Cardiac ventricle fibroblast (primary cell): ENCODE measurements around a stretch of chr12.

- RAMPAGE, long total RNA = no peak
Observed at GRCh38 chr12:116427131-116427778, 131.9 kb upstream of the MAP1LC3B2 start.

- RAMPAGE, long total RNA = no peak
Observed at GRCh38 chr12:116441086-116441662, 118.0 kb upstream of the MAP1LC3B2 start.

- RAMPAGE, long total RNA = no peak
Observed at GRCh38 chr12:116528932-116529504, 30.2 kb upstream of the MAP1LC3B2 start.

DNA sequence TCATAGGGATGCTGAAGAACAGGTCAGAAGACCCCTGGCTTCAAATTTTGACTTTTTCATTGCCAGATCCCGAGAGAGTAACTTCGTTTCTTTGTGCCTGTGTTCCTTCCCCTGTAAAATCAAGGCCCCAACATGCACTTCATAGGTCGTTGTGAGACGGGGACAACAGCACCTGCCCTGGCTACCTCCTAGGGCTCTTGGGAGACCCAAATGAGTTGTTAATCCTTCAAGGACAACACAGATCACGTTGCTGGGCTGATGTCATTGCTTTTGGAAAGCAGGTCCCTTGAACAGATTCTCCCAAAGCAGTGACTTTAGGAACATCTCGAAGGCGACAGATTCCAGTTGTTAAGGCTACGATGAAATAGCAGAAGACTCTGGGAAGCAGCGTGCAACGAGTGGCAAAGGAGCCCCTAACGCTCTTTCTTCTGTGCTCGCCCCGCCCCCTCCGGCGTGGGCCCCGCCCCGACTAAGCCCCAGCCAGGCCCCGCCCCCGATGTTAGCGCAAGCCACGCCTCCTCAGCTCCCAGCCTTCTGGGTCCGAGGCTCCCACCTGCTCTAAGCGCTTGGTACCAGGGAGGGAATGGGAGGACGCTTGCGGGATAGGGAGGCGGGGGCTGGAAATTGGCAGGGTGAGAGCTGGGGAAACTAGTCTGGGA lies 26.2 kb upstream of the MAP1LC3B2 start:
- RAMPAGE, long total RNA = no peak

- RAMPAGE, long total RNA = no peak
Observed at GRCh38 chr12:116533553-116534358, 25.4 kb upstream of the MAP1LC3B2 start.

- RAMPAGE, long total RNA = no peak
Observed at GRCh38 chr12:116558810-116559312, 320 bp upstream of the MAP1LC3B2 start.

- RAMPAGE, long total RNA = no peak
Observed at GRCh38 chr12:116591911-116593176, 33.2 kb downstream of the MAP1LC3B2 start.

DNA sequence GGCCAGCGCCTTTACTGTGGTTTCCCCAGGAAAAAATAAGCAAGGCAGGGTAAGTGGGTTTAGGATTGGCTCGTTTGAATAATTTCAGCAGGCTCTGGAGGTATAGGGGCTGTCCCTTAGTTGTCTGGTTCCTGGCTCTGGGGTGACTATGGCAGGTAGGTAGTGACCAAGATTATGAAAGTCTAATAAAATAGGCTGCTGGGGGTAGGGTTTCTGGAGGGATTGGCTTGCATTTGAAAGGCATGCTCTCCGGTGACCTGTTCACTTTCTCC lies 35.3 kb downstream of the MAP1LC3B2 start:
- RAMPAGE, long total RNA = no peak

- RAMPAGE, long total RNA = no peak
Observed at GRCh38 chr12:116687770-116688325, 50.0 kb downstream of the SPRING1 start.

DNA sequence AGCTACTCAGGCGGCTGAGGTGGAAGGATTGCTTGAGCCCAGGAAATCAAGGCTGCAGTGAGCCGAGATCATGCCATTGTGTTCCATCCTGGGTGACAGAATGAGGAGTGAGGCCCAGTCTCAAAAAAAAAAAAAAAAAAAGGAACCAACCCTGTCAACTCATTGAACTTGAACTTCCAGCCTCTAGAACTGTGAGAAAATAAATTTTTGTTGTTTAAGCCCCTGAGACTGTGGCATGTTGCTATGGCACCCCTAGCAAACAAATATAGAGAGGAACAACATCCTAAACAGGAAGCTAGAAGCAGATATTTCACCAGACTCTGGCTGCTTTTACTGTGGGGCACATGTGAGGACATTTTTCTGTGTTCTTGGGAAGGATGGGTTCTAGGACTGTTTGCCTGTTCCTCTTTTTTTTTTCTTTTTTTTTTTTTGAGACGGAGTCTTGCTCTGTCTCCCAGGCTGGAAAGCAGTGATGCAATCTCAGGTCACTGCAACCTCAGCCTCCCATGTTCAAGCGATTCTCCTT lies 4.1 kb upstream of the HRK start:
- RAMPAGE, long total RNA = no peak

DNA sequence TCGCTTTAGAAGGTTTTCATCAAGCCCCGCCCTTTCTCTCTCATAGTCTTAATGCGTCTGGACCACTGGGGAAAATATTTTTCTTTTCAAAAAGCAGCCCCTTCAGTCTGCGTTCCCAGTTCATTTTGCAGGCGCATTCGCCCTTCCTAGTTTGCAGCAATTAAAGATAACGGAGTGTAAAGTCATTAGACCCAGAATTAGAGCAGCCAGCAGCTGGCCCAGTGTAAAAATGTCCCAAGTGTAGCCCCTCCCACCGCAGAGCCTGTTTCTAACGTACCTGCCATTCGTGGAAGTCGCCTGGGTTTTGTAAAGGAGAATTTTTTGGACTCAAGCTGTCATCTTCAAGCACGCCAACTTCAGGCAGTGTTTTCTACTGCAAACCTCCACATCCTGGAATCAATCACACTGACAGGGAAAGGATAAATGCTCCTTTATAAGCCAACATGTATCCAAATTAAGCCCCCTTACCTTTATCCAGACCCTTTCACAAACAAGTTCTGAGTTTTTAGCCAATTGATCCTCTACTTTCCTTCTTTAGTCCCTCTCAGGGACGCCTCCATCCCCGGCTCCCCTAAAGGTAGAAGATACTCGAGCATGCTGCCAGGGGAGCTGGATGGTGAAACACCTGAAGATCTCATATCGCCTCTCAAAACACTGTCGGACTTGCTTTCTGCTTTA lies 68.6 kb downstream of the TESC start:
- RAMPAGE, long total RNA = no peak

- RAMPAGE, long total RNA = no peak
Observed at GRCh38 chr12:117052631-117053207, 46.5 kb downstream of the TESC start.

DNA sequence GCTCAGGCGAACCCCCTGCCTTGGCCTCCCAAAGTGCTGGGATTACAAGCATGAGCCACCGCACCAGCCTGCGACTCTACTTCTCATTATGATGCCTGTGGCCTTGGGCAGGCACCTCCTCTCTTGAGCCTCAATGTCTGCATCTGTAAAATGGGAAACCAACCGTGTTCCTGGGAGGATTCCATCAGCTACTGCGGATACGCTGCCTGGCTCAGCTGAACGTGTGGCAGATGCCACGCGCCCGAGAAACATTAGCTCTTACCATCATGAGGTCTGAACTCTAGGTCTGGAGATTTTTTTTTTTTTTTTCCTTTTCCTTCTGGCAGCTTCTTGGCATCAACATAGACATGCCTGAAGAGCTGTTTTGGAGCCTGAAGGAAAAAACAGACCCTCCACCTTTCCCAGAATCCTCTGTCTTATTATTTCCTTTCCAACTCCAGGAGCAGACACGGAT lies 5.7 kb downstream of the TESC start:
- RAMPAGE, long total RNA = no peak

DNA sequence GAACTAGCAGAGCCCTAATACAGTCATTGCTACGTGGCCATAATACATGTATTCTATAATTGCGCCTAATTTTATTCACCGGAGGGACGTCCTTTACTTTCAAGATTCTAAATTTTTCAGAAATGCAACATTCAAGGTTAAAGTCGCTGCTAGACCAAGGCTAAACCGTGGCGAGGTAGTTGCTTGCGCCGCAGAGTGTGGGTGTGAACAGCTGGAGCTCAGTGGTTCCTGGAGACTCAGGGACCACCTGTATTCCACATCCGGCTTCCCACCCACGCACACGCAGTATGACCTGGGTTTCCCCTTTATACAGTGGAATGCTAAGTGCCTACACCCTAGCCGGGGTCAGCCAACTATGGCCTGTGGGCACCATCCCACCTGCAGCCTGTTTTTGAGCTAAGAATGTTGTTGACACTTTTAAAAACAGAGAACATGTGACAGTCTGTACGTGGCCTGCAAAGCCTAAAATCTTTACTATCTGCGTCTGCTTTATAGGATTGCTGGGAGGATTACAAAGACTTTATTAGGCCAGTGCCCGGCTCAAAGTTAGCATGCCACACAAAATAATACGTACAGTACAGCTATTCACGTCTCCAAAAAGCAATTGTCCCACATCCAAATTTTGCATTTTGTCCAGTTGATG lies 42.9 kb upstream of the TESC start:
- RAMPAGE, long total RNA = no peak

GRCh38 chr12:117674290-117674910 lies 294.4 kb downstream of the KSR2 start:
- RAMPAGE, long total RNA = no peak

- RAMPAGE, long total RNA = no peak
Observed at GRCh38 chr12:118059228-118060193, 1.5 kb downstream of the WSB2 start.

DNA sequence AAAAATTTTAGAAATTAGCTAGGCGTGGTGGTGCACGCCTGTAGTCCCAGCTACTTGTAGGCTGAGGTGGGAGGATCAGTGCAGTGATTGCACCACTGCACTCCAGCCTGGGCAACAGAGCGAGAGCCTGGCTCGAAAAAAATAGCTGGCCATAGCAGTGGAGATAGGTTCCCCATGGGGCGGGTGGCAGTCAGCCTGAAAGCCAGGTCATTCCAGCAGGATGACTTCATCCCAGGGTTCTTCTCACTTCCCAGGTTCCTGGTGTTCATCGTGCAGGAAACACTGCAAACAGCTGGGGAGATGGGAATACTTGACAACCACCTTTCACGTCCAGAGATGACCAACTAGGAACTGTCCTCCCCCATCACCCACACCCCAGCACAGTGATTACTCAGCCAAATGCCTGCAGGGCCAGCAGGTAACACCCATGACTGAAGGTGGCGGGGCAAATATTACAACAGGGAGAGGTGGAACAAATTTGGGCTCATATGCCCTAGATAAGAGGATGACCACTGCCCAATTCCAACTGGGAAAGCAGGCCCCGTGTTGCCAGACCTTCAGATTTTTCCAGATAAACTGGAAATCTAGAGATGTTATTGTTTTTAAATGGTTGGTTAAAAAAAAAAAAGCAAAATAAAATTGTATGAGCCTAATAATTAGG lies 1.7 kb downstream of the VSIG10 start:
- RAMPAGE, long total RNA = no peak

- RAMPAGE, long total RNA = no peak
Observed at GRCh38 chr12:118102794-118103479, 874 bp downstream of the VSIG10 start.

- RAMPAGE, long total RNA = no peak
Observed at GRCh38 chr12:118157489-118157888, 21.6 kb downstream of the PEBP1 start.

DNA sequence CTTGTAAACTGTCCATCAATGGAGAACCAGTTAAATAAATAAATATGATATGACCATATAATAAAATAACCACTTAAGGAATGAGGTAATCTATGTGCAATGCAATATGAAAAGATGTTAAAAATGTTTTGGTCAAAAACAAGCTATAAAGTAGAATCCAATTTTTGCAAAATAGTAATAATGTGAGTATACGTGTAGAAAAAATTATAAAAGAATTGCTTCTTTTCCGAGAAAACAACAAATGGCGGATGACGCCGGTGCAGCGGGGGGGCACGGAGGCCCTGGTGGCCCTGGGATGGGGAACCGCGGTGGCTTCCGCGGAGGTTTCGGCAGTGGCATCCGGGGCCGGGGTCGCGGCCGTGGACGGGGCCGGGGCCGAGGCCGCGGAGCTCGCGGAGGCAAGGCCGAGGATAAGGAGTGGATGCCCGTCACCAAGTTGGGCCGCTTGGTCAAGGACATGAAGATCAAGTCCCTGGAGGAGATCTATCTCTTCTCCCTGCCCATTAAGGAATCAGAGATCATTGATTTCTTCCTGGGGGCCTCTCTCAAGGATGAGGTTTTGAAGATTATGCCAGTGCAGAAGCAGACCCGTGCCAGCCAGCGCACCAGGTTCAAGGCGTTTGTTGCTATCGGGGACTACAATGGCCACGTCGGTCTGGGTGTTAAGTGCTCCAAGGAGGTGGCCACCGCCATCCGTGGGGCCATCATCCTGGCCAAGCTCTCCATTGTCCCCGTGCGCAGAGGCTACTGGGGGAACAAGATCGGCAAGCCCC lies 110.1 kb downstream of the PEBP1 start:
- RAMPAGE, long total RNA = no peak